ENCODE measurements around a stretch of chr10.

DNA sequence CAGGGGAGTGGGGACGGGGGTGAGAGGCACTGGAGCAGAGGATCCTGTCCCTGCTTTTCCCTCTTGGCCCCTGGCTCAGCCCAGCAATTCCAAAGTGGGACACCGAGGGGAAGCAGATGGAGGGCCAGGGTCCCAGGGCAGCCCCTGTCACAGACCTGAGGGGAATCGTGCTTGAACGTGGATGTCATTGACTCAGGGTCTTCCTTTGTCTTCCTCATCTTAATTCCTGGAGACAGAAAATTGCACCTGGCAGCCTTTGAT lies 323.5 kb upstream of the ZNF32 start:
- PRO-cap, 2 experiments: peak in 1 of 2 experiments; most common minus-strand start position 58 of the sequence (in 1)

DNA sequence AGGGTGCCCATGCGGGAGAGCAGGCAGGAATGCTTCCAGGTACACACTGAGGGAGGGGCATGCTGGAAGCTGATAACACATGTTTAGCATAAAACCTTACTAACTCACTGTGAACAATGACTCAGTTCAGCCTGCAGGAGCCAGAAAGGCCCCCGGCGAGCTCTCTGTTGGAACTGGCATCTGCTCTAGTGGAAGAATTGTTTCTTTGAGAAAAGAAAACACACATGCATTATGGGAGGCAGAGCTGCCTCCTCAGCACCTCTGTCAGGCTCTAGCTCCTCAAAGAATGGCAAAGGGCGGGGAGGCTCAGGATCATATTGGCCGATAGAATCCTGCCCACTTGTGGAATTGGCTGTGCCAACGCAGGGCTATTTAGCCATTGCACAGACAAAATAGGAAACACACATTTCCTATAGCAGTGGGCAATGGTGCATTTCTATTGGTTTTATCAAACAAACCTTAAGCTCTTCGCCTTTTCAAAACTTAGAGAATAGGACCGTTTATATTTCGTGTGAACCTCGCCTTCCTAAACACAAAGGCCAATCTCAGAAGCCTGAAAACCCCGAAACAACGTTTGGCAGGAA lies 338.2 kb downstream of the CXCL12 start:
- PRO-cap, 2 experiments: no peak in any of the 2 experiments

DNA sequence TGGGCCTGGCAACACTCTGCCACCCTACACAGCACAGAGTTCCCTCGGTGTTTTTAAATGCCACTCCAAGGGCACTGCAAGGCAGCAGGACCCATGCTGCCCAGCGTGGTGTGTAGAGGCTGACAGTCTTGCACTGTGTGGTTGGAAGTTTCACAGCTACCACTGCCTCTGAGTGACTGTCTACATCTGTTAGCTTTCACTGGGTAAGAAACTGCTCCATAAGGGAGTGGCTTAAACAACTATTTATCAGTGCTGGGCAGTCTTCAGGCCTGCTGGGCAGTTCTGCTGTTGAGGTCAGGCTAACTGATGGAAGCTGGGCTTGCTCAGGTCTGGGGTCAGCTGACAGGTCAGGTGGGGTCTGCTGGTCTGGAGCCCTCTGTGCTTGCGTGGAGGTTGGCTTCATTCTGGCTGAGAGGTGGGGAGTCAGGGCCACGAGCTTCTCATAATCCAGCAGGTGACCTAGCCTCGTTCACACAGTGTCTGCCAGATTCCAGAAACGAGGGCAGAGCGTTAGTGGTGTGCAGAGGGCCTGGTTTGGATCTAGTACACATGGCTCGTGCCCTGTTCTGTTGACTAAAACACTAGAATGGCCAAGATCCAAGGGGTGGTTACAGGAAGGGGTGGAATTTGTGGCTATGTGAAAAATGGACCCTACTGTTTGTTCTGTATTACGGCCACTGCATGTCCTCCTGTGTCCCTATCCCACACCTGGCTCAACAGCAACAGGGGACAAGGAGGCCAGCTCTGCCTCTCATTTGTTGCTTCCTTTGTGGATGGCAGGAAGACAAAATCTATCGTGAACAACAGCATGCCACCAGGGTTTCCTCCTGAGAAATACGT lies 319.4 kb downstream of the CXCL12 start:
- PRO-cap, 2 experiments: no peak in any of the 2 experiments

DNA sequence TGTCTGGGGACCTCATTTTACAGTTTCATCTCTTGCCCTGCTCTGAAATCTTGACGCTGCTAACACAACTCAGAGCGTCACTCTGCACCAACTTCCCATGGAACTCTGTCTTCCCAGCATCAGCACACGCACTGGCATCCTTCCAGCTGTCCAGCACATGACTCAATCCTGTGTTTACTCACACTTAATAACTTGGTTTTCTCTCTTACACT lies 131.1 kb downstream of the CXCL12 start:
- PRO-cap, 2 experiments: no peak in any of the 2 experiments

DNA sequence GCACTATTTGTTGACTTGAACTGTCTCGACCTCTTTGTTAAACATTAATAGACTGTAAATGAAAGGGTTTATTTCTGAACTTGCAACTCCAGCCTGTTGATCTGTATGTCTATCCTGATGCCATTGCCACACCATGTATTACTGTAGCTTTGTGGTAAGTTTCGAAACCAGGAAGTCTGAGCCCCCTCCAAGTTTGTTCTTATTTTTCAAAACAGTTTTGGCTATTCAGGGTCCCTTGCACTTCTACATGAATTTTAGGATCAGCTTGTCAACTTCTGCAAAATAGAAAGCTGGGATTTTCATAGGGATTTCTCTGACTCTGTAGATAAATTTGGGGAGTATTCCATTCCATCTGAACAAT lies 19.5 kb upstream of the RASSF4 start:
- PRO-cap, 2 experiments: no peak in any of the 2 experiments

GRCh38 chr10:44947521-44948384 lies 11.8 kb upstream of the RASSF4 start:
- PRO-cap, 2 experiments: no peak in any of the 2 experiments

- PRO-cap, 2 experiments: peak in 1 of 2 experiments; most common minus-strand start chr10:44972806 (in 1)
Measured at GRCh38 chr10:44971852-44973059, 6.4 kb downstream of the DEPP1 start.

DNA sequence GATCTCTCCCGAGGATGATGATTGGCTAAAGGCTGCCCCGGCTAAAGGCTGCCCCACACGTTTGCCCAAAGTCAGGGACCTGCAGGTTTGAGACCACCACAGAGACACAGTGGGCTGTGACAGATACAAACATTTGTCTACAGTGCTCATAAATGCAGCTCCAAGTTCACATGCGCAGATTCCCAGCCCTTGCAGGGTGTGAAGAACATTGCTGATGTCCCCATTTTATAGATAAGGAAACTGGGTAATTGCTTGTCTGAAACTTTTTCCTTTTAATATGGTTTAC lies 2.7 kb downstream of the DEPP1 start:
- PRO-cap, 2 experiments: no peak in any of the 2 experiments

GRCh38 chr10:44989831-44990680 lies 10.7 kb upstream of the ZNF22 start:
- PRO-cap, 2 experiments: no peak in any of the 2 experiments

- PRO-cap, 2 experiments: no peak in any of the 2 experiments
Measured at GRCh38 chr10:44994269-44994624, 6.5 kb upstream of the ZNF22 start.

DNA sequence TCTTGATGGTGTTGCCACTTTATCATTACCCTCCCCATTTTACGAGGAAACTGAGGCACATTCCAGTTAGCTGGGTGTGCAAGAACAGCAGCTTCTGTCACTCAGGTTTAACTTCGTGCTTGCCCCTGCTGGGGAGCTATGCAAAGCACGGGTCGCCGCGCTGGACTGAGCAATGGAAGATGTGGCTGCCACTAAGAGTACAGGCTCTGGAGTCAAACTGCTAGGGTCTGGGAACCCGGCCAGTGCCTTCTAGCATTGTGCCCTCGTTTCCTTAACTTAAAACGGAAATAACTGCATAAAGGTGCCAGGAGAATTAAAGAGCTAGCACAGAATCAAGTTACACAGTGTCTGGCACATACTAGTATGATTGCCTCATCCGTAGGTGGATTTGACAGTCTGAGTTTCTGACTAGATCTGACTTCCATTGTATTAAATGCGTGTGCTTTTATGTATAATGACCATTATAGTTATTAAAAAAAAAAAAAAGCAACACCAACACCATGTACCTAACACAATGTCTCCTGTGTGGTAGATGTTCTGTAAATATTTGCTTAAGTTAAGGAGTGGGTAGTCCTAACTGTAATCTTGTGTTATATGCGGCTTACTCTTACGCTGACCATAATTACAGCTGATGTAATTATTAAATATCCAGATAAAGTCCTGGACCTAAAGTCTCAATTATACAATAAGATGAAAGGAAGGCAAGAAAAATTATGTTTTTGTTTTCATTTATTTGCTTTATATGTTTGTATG lies 865 bp downstream of the ZNF22 start:
- PRO-cap, 2 experiments: peak in 2 of 2 experiments; most common minus-strand start position 167 of the sequence (in 1)

DNA sequence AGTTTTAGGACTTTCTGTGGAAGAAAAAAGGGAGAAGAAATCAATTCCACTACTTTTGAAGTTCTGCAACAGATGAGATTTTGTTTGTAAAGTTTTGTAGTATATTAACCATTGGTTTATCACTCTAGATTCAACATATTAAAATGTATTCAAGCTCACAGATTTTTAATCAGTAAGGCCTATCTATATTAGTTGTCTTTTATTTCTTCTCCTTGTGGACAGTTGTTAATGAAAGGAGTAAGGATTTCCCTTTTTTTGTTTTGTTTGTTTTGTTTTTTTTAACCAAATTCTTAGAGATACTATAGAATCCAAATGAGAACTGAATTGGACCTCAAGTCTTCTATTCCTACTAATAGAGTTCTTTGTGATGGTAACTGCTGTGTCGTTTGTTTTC lies 3.7 kb downstream of the ZNF22 start:
- PRO-cap, 2 experiments: no peak in any of the 2 experiments

DNA sequence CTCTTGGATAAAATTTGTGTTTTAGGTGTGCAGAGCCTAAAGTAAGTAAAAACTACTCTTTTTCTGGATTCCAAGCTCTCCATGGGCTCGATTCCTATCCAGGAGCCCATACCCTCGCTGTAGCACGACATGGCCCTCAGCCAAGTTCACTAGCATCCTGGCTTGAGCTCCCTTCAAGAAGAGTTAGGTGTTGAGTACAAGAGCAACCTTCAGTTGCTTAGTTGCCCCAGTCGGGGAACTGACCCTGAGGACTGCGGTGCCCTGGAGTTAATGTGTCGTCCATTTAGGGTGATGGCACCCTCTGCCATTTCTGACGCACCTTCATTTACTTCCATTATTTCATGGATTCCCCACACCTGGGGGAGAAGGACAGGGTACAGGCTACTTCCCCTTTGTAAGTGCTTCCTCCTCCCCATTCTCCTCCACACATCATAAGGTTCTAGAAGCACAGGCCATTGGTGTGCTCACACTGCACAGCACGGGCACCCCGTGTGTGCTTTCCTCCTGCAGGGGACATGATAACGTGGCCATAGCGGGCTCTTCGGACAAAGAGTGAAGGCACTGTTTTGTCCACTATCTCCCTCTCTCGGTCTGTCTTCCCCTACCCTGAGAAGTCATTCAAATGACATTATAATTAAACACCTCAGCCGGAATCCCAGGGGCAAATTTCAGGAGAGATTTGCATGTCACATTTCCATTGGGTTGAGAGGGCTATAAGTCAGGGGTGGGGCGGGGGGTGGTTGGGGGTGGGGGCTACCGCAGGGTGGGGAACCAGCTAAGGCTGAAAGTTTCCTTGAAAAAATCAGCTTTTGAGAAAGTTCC lies 1.8 kb downstream of the ALOX5 start:
- PRO-cap, 2 experiments: no peak in any of the 2 experiments

GRCh38 chr10:45421105-45421786 lies 47.2 kb downstream of the ALOX5 start:
- PRO-cap, 2 experiments: no peak in any of the 2 experiments

DNA sequence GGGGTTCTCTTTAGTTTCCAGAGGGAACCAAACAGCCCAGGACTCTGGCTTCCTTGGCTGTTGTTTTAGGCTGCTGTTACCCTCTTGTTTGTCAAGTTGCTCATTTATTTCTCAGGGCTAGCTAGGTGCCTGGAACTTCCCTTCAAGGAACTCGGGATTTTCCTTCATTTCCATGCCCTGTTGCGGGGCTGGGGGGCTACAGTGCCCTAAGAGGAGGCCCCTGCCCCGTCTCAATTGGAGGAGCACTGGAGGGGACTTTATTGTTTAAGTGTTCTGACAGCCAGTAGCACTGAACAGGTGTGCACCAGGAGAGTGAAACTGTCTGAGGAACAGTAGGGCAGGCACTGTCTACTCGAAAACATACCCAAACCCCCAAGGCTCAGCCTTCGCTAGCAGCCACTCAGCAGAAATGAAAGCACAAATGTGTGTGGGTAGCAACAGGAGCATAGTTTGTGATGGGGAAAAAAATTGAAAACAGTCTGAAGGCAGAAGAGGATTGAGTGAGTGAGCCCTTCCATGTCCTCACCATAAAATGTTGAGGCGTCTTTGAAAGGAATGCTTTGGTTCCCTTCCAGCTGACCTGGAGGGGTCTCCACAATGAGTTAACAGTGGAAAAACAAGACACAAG lies 60.0 kb downstream of the ALOX5 start:
- PRO-cap, 2 experiments: no peak in any of the 2 experiments

DNA sequence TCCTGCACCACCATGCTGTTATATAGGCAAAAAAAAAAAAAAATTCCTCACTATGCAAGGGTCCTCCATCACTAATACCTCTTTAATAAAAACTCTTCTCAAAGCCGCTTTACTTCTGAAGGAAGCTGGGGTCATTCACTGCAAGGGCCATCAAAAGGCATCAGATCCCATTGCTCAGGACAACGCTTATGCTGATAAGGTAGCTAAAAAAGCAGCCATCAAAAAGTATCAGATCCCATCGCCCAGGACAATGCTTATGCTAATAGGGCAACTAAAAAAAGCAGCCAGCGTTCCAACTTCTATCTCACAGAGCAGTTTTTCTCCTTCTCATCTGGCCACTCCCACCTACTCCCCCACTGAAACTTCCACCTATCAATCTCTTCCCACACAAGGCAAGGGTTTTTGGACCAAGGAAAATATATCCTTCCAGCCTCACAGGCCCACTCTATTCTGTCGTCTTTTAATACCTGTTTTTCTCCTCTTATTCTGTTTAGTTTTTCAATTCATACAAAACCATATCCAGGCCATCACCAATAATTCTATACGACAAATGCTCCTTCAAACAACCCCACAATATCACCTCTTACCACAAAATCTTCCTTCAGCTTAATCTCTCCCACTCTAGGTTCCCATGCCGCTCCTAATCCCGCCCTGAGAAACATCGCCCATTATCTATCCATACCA lies 39.9 kb upstream of the MARCHF8 start:
- PRO-cap, 2 experiments: no peak in any of the 2 experiments

DNA sequence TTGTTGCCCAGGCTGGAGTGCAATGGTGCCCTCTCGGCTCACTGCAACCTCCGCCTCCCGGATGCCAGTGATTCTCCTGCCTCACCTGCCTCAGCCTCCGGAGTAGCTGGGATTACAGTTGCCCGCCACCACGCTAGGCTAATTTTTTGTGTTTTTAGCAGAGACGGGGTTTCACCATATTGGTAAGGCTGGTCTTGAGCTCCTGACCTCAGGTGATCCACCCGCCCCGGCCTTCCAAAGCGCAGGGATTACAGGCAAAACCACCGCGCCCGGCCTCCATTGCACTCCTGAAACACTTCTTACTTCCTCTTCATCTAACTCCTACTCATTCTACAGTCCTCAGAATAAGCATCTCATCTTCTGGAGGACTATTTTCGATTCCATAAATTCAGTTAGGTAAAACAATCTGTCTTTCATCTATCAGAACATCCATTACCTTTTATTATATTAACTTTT lies 1.3 kb upstream of the TIMM23 start:
- PRO-cap, 2 experiments: no peak in any of the 2 experiments

GRCh38 chr10:46021878-46022394 lies 8.5 kb downstream of the NCOA4 start:
- PRO-cap, 2 experiments: no peak in any of the 2 experiments

- PRO-cap, 2 experiments: no peak in any of the 2 experiments
Measured at GRCh38 chr10:46091468-46091890, 45.4 kb upstream of the MSMB start.

- PRO-cap, 2 experiments: peak in 2 of 2 experiments; most common plus-strand start chr10:46786874 (in 1); most common minus-strand start chr10:46786780 (in 1)
Measured at GRCh38 chr10:46786493-46787624, 124.4 kb upstream of the PTPN20 start.

Data from Colon Carcinoma Metastatic in the Lung (tissue), 2 donors.